Suprapubic skin (tissue), 4 donors: ENCODE measurements around a stretch of chr1.

- PRO-cap: no peak
- RAMPAGE, long total RNA, 4 experiments: no peak in any of the 4 experiments
These were observed 779 bp upstream of the EFHD2 start for GRCh38 chr1:15408862-15409356.

DNA sequence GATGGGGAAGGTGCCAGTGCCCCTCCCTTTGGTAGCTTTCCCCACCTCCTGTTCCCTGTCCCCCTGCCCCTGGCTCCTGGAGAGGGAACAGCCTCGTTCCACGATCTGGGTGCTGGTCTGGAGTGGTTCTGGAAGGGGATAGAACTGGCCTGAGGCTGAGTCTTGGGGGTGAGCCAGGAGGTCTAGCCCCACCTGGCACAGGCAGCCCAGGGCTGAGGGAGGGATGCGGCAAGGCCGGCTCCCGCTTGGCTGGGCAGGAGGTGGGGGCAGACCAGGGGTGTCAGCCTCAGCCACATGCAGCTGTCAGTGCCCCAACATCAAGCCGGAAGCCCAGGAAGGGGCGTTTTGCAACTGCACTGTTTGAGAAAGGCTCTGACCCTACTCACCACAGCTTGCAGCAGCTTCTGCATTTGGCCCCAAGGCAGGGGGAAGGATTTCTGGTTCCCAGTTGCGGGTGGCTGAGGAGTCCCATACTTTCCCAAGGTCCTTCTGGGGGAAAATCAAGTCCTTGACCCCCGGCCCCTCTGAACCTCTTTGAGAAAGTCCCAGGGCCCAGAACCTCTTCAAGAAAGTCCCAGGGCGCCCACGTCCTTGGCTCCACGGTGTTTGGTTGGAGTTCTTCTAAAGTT is 1.9 kb downstream of the EFHD2 start:
- PRO-cap: no peak
- RAMPAGE, long total RNA, 4 experiments: start-site peak on the plus strand in 2 of 4 experiments, centred at positions 202 to 271 of the sequence, 5 reads per replicate

GRCh38 chr1:15426290-15427307 is 11.6 kb upstream of the CTRC start:
- PRO-cap: no peak
- RAMPAGE, long total RNA, 4 experiments: no peak in any of the 4 experiments

DNA sequence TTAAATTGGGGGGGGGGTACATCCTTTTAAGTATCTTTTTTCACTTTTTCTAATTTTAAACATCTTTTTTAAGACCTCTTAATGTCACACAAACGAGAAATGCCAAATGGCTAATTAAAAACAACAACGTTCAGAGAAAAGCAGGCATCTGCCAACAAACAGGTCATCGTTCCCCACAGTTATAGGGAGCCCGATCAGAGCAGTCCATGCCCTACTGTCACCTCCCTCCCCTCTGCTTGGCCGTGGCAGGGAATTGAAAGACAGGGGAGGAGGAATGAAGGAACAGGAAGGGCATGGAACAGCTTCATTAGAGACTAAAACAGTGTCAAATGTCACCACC is 3.7 kb downstream of the CELA2A start:
- PRO-cap: no peak
- RAMPAGE, long total RNA, 4 experiments: no peak in any of the 4 experiments

DNA sequence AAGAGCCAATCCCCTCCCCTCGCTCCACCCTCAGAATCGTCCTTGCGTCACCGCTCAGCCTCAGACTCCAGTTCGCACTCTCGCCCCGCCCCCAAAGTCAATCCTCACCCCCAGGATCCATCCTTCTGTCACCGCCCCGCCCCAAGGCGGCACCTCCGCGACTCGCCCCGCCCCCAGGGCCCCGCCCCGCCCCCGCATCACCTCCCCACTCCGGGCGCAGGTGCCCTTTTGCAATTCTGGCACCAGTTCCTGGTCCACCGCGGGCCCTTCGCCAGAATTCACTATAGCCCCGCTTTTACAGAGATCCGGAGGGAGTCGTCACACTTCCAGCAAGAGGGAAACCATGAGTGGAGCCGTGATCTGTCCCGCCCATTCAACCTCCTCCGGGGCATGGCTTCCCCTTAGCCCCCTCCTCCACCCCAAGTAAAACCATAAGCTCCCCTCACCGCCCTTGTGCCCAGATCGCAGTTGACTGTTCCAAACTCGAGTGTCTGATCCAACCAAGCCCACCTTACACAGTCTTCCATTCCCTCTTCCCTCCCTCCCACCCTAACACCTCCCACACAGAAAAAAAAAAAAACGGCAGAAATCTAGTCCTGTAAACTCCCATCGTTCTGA is 1.1 kb upstream of the CASP9 start:
- PRO-cap: bidirectional peak, plus-strand start at position 460 of the sequence, minus-strand start at position 375 of the sequence
- RAMPAGE, long total RNA, 4 experiments: no peak in any of the 4 experiments

GRCh38 chr1:15574636-15575251 is 10.1 kb downstream of the AGMAT start:
- PRO-cap: no peak
- RAMPAGE, long total RNA, 4 experiments: no peak in any of the 4 experiments

GRCh38 chr1:15578812-15579380 is 6.0 kb downstream of the AGMAT start:
- PRO-cap: no peak
- RAMPAGE, long total RNA, 4 experiments: no peak in any of the 4 experiments

DNA sequence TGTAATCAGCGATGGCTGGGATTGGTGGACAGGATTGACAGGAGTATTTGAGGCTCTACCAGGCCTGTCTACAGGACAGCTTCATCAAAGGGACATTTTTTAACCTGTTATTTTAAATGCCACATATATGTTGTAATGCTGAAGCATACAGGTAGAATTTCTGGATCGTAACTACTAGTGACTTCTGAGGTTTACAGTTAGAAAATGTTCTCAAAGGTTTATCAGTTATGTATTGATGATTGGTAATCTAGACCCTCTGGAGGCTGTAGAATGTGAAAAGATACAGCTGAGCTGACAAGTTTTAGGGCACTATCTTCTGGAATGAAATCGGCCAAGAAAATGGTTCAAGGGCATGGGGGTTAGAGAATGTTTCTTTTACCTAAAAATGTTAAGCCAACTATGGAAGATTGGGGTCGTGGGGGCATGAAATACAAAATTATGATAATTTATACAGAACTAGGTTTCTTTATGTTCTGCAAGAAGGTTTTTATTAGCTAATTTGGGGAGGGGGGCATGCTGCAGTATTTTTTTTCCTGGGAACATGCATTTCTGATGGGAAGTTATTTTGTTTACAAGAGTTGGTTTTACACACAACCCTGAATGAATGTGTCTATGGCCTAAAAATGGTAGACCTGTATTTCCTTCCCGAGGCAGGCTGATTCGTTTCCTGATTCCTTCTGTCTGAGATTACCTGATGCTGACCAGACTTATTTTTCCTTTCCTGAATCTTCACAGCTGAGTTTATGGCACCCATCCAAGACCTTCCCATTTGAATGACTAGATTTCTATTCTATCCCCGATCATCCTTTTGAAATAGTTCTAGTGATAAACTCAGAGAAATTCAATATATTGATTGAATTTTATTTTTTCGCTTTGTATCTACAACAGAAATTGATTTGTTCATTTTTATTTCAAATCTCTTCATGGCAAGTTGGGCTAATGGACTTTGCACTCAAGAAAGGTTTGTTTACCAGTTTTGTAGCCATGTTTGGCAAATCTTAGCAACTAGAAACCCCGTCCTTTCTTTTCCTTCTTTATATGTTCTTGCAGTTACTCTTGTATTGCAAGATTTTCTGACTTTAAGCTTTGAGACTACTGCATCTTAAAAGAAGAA is 8.4 kb downstream of the RSC1A1 start:
- PRO-cap: no peak
- RAMPAGE, long total RNA, 4 experiments: no peak in any of the 4 experiments

GRCh38 chr1:15747316-15747539 is 4.9 kb downstream of the TMEM82 start:
- PRO-cap: no peak
- RAMPAGE, long total RNA, 4 experiments: no peak in any of the 4 experiments

DNA sequence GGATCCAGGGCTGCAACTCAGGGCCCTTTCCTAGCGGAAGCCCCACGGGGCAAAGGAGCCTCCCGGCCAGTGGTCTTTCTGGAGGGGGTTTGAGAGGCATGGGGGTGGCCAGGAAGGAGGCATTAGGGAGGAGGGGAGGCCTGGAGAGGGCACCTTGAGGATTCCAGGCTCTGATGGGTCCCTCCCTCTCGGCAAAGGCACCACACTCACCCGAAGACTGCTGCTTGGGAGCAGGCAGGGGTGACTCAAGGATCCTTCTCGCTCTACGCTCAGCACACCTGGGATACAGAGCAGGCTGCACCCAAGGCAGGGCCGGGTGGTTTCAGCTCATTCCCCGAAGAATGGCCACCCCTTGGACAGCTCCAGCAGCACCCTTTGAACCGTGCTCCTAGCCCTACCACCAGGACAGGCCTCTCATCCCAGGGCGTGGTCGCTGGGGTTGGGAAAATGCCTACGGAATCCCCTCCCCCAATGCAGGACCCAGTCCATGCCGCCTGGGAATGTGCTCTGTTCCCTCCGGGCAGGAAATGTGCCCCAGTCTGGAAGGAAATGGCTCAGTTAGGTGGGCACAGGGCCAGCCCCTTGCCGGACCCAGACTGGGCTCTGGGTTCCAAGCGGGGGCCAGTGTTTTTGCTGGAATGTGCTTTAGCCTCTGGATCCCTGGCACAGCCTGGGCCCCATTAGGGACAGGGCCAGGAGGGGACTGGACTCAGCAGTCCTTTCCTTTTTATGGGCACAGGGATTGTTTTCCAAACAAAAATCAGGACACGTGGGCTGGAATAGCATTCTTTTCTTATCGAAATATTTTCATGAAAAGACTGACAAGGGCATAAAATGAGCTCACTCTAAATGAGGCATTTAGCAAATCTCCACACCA is 7.2 kb downstream of the TMEM82 start:
- PRO-cap: no peak
- RAMPAGE, long total RNA, 4 experiments: no peak in any of the 4 experiments

DNA sequence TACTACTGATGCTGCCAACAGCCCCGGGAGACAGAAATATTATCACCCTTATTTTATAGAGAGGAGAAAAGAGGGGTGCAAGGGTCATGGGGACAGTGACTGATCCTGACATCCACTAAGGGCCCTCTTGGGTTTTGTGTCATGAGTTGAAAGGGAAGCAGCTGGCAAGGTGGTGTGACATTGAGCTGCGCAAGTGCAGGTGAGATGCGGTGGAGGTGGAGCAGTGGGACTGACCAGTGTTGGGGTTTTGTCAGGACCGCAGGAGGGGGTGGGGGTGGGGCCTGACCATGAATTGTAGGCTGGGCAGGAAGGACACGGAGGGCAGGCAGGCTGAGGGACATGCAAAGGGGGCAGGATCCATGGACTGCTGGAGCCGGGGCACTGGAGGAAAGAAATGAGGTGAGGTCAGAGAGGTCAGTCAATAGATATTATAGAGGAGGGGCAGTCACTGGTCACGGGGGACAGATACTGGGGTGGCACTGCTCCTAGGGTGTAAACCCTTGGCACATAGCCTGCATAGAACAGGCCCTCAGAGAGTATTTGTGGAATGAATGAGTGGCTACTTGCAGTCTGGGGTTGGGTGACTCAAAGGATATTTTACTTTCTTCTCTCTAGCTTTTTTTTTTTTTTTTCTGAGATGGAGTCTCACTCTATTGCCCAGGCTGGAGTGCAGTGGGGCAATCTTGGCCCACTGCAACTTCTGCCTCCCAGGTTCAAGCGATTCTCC is 6.5 kb downstream of the UQCRHL start:
- PRO-cap: no peak
- RAMPAGE, long total RNA, 4 experiments: no peak in any of the 4 experiments

GRCh38 chr1:15884554-15885339 is 37.2 kb downstream of the SPEN start:
- PRO-cap: no peak
- RAMPAGE, long total RNA, 4 experiments: no peak in any of the 4 experiments

DNA sequence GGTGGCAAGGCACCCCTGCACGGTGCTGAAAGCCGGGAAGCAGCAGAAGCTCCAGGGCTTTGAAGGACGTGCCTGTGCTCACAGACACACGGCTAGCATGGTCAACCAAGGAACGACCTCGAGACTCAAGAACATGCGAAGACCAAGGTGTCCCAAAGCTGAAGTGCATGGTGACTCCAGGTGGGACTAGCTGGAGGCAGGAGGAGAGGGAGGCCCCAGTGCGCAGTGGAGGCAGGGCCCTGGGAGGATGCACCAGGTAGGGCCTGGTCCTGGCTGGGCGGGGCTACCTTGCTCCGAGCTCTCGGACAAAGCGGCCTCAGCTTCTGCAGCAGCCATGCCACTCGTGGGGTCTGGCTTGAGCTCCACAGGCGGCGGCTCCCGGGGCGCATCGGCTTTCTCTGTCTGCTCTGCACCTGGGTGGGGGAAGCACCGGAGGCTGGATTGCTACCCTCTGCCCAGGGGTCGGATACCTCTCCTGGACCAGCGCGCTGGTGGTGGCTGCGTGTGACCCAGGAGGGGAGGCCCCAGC is 30.4 kb downstream of the ZBTB17 start:
- PRO-cap: no peak
- RAMPAGE, long total RNA, 4 experiments: no peak in any of the 4 experiments

DNA sequence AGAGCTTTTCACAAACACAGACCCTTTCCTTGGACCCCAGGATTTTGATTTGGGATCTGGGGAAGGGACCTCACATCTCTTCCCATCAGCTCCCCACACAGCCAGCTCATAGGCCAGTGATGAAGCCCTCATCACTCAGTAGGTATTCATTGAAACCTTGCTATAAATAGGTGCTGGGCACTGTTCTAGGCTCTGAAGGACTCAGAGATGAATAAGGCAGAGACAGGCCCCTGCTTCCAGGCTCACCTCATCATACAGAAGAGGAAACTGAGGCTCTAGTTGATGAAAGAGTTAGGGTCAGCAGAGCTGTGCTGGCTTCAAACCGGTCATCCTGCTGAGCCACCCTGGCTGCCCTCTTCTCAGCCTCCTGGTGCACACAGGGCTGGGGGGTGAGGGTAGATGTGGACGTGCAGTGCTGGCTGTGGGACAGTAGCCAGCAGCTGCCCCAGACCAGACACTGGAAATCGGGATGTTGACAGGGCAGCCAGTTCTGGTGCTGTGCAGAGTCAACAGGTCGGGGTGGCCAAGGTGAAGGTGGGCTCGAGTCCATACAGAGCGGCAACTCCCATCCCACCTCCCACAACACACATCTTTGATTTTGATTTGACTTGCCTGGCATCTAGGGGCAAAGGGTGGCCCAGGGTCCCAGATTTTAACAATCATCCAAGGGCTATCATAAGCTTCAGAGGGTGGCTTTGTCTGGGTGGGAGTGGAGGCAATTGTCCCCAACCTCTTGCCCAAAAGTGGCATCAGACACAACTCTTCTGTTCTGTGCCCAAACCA is 1.5 kb upstream of the CLCNKA start:
- PRO-cap: no peak
- RAMPAGE, long total RNA, 4 experiments: no peak in any of the 4 experiments

- PRO-cap: bidirectional peak, plus-strand start at chr1:16182152, minus-strand start at chr1:16181968
- RAMPAGE, long total RNA, 4 experiments: no peak in any of the 4 experiments
These were observed 25.9 kb upstream of the EPHA2 start for GRCh38 chr1:16181596-16182268.

- PRO-cap: no peak
- RAMPAGE, long total RNA, 4 experiments: no peak in any of the 4 experiments
These were observed 28.1 kb downstream of the ARHGEF19 start for GRCh38 chr1:16184130-16185045.

DNA sequence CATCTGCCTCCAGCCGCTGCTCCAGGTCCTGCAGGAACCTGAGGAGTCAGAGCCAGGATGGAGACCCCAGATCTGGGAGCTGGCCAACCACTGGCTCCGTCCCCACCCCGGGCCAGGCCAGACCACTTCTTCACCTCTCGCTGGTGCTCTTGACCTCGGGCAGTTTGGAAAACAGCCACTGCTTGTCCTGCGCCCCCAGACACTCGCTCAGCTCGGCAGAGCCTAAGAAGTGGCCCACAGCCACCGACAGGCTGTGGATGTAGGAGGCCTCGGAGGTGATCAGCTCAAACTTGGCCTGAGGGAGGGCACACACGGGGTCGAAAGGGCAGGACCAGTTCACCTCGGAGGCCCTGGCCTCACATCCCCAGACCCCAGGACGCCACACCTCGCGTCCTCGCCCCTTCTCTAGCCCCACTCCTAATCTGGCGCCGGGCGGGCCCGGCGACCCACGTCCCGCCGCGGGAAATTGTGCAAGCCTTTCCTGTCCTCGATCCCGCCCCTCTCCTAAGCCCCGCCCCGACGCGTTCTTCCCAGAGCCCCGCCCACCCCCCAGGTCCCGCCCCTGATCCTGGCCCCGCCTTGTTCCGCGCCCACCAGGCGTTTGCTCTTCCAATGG is 6.3 kb downstream of the ARHGEF19 start:
- PRO-cap: bidirectional peak, plus-strand start outside the sequence, minus-strand start at position 468 of the sequence
- RAMPAGE, long total RNA, 4 experiments: start-site peak on the minus strand in 1 of 4 experiments, centred at position 459 of the sequence, 18 reads per replicate

GRCh38 chr1:16207375-16208058 is 4.9 kb downstream of the ARHGEF19 start:
- PRO-cap: no peak
- RAMPAGE, long total RNA, 4 experiments: no peak in any of the 4 experiments

DNA sequence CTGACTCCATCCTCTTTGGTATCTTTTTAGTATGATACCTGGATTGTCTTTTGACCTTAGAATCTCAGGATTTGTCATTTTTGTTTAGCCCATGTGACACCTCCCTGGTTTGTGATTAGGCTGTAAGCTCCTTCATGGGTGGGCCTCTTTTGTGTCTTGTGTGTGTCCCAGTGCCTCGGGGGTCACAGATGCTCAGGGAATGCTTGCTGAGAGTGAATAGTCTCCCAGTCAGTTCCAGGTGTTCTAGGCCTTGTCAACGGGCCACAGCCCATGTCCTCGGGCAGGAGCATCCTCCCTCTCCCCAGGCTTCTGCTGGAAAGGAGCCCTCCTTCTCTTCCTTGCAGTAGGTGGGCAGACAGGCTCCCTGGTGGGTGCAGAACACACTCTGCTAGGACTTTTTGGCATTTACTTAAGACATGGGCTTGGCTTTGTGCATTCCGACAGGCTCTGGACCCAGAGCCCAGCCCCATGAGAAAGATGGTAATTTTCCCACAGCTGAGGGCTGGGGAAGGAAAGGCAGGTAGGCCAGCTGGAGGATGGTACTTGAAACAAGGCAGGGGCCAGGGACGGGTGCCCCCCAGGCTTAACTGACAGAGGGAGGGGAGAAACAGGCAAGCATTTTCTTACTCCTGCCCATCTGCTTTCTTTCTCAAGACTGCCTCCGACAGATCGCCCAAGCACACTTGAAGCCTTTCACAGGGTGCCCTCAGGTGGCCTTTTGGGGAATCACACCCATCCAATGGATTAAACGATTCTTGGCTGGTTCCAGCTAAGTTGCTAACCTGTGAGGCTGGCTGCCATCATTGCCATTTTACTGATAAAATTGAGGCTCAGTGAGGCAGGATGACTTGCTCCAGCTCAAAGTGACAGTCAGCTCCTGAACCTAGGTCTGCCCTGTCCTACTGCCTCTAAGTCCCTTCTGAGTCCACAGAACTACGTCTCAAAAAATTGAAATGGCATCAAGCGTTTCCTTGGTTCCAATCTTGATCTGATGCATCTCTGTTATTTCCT is 7.2 kb upstream of the CPLANE2 start:
- PRO-cap: no peak
- RAMPAGE, long total RNA, 4 experiments: no peak in any of the 4 experiments

DNA sequence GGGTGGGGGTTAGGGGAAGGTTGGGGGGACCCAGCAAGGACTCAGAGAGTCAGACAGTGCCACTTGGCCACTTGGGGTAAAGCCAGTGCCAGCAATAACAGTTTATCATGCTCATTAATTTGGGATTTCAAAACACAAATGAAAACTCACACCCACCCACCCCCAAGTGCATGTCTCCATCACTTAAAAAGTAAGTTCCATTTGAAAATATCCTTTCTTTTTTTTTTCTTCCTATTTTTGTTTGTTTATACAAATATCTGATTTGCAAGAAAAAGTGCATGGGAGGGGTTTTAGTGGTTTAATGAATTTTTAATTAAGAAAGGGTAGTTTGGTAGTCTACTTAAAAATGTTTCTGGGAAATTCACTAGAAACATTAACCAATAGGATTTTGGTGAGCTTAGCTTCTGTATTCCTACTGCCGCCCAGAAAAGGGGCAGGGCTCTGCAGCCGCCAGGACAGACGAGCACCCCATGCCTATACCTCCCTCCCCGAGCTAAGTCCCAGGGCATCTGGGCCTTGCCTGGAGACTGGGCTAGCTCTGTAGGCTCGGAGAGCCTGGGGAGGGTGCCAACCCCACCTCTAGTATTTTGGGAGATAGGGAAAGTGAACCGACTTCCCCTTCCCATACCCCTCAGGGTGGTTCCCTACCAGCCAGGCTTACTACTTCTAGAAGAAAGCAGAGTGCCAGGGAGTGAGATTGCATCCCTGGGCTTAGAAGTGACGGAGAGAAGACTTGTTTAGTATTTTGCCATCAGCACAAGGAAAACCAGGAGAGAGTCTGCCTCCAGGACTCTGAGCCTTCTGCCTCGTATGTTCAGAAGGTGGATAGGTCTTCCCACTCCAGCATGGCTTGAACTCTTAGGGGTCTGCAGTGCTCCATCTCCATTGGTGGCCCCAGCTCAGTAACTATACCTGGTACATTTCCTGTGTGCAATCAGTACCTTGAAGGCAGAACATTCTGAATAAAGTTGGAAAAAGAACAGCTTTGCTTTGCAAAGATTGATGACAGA is 28.7 kb downstream of the SZRD1 start:
- PRO-cap: no peak
- RAMPAGE, long total RNA, 4 experiments: no peak in any of the 4 experiments